Natural killer cell (primary cell): ENCODE results near the gene PRMT2.

- PRO-cap: no peak
Observed at GRCh38 chr21:45977183-45977814, 4.3 kb upstream of the COL6A1 start.

DNA sequence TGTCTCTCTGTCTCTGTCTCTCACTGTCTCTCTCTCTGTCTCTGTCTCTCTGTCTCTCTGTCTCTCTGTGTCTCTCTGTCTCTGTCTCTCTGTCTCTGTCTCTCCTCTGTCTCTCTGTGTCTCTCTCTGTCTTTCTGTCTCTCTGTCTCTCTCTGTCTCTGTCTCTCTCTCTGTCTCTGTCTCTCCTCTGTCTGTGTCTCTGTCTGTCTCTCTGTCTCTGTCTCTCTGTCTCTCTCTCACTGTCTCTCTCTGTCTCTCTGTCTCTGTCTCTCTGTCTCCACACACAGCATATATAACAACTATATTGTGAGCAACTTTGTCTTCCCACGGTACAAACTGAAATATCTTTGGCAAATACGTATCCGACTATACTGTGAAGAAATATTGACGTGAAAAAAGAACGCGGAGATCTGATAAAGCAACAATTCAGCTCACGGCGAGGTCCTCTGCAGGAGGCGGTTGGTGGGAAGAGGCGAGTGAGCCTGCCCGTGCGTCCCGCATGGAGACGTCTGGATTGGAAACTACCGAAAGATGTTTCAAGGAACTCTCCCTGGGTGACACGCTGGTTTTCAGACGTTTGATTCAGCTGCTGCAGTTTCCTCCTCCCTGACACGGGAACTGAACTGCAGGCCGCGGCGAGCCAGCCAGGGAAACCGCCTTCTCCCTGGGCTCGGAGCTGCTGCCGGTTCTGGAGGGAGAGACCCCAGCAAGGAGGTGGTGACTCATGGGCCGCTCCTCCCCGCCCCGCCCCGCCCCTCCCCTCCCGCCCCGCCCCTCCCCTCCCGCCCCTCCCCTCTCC, 533 bp upstream of the COL6A1 start:
- PRO-cap: no peak

DNA sequence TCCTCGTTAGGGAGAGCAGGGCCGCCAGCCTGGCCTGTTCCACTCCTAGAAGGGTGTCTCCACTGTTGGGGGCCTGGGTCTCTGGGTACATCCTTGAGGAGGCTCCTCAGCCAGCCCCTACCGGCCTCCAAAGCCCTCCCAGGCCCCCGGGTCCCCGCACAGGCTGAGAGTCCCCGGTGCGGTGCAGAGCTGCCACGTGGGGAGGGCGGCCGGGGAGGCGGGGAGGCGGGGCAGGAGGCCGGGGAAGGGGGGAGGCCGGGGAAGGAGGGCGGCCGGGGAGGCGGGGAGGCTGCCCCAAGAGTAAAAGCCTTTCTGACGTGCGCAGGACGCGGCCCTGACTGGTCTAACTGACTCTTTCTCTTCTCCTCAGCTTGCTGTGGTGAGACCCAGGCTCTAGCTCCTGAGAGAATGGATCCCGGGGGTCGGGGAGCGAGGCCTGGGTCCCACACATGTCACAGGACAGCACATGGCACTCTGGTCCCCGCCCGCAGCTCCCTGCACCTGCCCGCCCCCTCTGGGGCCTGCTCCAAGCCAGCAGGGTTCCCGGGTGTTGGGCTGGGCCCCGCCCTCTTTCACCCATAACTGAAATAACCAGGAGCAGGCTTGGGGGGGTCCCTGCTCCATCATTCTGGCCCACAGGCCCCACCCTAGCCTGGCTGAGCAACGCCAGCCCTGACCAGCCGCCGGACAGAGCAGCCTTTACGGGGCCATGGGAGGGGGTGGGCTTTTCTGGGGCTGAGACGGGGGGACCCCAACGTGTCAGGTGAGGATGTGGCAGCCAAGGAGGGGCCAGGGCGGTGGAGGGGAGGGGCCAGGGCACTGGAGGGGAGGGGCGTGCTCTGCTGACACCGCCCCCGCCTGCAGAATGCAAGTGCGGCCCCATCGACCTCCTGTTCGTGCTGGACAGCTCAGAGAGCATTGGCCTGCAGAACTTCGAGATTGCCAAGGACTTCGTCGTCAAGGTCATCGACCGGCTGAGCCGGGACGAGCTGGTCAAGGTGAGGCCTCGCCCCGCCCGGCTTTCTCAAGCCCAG, 19.1 kb downstream of the COL6A1 start:
- PRO-cap: no peak

GRCh38 chr21:46025272-46025747, 43.7 kb downstream of the COL6A1 start:
- PRO-cap: no peak

DNA sequence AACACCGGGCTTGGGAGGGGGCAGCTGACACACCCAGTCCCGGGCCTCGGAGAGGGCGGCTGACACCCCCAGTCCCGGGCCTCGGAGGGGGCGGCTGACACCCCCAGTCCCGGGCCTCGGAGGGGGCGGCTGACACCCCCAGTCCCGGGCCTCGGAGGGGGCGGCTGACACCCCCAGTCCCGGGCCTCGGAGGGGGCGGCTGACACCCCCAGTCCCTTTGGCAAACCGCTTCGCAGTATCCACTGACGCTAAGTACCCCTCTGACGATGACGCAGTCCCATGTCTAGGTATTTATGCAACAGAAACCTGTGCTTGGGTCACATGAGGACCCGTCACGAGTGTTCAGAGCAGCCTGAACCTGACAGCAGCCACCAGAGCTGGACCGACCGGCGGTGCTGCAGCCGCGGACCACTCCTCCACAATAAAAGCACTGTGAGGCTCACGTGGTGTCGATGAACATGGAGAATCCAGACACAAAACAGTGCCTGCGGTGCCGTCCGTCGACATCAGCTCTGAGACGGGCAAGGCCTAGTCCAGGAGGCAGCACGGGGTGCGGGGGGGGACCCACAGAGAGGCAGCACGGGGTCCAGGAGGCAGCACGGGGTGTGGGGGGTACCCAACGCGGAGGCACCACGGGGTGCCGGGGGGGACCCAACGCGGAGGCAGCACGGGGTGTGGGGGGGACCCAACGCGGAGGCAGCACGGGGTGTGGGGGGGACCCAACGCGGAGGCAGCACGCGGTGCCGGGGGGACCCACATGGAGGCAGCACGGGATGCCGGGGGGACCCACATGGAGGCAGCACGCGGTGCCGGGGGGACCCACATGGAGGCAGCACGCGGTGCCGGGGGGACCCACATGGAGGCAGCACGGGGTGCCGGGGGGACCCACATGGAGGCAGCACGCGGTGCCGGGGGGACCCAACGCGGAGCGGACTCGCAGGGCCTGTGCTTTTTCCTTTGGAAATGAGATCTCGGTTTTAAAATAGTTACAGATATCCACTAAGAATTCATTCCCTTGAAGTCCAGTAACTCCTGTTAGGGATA, 51.8 kb downstream of the COL6A1 start:
- PRO-cap: no peak

DNA sequence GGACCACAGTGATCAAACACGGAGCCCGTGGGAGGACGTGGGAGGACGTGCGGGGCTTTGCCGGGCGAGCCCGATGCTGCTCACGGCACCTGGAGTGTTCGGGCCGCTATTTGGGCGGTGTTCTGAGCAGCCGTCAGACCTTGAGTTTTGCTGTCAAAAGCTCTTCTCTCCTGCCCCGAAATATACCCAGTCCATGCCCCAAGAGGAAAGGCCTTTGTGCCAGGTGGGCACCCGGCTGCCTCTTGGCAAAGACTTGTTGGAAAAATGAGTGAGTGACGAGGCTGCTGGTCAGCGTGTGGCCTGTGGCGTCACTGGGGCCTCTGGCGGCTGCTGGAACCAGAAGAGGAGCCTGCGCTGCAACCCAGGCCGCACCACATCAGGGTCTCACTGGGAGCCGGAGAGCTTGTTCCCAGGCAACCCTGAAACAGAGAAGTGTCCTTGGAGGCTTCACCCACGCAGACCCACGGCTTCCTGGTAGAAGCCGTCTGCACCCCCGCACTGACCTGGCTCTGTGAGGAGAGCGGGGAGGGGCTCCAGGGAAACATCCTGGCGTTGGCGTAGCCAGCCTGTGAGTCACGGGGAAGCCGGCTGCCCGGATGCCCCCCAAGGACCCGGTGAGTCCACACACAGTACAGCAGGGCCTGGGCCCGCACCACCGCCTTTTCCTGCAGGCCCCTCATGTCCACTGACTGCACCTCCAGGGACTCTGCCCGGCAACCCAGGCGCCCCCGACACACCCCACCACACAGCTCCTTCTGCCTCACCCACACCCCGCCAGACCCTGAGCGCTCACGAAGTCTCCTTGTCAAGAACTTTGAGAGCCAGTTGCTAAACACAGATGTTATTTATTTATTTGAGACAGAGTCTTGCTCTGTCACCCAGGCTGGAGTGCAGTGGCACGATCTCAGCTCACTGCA, 57.3 kb downstream of the COL6A1 start:
- PRO-cap: no peak

DNA sequence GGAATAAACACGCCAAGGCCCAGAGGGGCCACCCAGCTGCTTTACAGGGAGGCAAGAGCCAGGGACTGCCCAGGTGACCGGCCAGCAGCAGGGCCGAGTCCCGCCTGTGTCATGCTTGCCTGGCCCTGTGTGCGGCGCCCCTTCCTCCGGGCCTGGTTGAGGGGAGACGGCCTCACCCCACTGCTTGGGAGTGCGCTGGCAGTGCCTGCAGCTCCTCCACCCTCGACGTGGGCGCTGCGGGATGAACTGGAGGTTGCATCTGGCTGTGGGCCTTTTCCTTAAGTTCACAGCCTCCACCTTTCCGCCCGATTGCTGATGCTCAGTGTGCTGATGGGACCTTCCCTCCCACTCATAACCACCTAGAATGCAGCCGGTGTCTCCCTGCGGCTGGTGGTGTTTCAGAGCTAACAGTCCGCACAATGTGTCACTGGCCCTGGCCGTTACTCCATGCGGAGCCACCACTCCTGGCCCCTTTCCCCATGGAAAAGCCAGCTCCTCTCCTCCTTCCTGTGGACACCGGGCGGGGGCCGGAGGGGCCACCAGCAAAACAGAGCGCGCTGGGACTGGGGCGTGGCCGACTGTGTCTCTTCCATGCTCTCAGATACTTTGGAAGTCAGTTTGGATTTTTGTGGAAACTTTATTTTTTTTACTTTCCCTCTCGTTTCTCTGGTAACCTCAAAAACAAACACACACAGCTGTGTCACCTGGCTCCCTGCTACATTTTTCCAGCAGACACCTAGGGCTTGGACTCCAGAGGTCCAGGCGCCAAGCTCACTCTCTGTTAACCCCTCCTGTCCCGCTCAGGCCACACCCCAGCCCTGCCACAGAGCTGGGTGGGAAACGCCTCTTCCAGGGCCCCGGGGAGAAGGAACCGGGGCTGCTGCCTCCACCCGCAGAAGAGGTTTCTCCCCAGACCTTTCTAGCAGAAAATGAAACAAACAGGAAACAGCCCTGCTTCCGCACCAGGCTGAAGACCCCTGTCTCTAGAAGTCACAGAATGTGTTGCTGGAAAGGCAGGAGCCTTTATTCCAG, 32.7 kb upstream of the COL6A2 start:
- PRO-cap: no peak

DNA sequence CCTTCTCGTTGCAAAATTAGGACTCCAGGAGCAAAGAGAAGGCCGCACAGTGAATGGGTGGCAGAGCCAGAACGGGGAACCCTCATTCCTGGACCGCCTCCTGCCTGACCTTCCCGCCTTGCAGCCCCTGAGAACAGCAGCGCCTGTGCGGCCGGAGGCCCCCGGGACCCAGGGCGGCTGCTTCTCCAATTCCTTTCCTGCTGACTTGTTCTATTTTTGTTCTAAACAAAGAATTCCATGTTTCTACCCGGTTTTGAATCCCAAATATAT, 32.0 kb upstream of the COL6A2 start:
- PRO-cap: no peak

DNA sequence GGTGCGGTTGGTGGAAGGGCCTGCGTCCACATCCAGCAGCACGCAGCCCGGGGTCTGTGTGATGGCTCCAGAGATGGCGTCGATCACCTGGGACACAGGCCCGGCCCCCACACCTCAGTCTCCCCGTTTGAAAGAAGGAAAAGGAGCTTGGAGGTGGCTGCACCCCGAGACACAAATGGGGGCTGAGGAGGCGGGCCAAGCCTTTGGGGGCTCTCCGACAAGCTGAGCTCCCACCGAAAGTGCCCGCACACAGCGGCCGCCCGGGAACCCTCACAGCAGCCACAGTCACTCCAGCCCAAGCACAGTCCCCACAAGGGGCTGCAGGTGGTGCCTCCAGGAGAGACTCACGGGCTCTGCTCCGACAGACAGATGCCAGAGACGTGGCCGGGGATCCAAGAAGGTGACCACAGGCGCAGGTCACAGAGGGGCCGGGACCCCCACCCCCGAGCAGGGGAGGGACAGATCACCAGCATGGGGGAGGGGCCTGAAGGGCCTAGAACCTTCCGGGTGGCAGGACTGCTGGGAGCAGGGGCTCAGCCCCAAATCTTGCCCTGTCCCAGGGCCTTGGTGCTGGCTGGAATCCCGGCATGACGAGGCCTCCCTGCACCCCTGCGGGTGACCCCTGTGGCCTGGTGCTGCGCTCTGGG, 1.0 kb downstream of the FTCD start:
- PRO-cap: no peak

DNA sequence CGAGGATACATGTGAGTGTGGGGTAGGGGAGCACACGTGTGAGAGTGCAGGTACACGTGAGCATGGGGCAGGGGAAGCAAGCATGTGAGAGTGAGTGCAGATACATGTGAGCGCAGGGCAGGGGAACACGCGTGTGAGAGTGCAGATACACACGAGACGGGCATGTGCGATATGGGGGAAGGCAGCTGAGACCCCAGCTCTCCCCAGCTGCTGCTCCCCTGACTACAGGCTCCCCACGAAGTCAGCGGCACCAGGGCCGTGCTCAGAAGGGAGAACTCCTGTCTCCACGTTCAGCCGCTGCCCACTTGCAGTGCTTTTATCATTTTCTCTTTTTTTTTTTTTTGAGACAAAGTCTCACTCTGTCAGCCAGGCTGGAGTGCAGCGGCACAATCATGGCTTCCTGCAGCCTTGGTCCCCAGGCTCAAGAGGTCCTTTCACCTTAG, 856 bp upstream of the FTCD start:
- PRO-cap: no peak

DNA sequence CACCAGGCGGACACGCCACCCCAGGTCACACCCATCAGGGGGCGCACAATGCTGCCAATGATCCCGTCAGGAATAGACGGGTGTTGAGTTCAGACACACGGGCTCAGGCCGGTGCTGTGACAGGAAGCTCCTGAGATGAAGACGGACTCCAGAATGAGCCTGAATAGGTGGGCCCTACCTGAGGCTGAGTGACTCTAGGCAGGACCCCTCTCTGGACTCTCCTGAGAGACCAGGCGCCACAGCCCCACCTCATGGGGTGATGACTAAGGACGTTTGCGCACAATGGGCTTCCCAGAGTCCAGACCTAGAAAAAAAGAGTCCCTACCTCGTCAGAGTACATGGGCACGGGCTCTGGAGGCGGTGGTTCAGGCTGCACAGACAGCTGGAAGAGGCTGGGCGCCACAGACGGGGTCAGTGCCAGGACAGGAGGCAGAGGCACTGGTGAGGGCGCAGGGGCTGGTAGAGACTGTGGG, 20.4 kb downstream of the MCM3AP start:
- PRO-cap: no peak

DNA sequence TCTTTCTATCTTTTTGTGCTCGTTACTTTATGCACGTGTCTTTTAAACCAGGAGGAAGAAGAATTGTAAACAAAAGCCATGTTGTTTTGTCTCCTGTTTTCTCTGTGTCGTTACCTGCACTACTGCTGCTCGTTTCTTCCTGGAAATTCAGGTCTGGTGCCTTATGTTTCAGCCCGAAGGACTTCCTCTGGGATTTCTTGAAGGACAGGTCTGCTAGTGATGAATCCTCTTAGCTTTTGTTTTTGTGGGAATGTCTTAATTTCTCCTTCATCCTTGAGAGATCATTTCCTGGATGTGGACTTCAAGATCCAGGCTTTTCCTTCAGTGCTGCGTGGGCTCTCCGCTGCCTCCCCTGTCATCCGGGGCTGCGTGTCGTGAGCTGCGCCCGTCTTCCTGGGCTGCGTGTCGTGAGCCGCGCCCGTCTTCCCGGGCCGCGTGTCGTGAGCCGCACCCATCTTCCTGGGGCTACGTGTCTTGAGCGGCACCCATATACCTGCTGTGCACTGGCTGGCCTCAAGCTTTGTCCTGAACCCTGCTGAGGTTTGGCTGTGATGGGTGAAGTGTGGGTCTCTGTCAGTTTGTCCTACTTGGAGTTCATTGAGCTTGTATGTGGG, 55.0 kb downstream of the PCNT start:
- PRO-cap: no peak

DNA sequence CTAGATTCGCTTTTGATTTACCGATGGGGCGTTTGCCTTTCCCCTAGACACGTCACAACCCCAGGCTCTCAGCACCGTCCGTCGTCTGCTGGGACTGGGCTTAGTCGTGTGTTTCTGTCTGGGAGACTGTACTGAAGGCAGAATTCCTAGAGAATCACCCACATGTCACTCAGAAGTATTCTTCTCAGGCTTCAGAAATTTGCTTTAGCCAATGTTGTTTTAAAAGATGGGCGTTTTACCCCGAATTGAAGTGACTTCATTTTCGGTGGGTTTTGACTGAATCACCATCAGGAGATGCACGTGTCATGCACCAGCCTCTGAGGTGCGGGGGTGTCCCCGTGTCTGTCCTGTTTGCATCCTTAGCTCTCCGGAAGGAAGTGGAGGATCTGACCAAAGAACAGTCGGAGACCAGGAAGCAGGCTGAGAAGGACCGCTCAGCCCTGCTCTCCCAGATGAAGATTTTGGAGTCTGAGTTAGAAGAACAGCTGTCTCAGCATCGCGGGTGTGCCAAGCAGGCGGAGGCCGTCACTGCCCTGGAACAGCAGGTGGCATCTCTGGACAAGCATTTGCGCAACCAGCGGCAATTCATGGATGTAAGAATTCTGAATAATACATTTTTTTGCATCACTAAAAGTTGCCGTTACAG, 61.7 kb upstream of the DIP2A start:
- PRO-cap: no peak

DNA sequence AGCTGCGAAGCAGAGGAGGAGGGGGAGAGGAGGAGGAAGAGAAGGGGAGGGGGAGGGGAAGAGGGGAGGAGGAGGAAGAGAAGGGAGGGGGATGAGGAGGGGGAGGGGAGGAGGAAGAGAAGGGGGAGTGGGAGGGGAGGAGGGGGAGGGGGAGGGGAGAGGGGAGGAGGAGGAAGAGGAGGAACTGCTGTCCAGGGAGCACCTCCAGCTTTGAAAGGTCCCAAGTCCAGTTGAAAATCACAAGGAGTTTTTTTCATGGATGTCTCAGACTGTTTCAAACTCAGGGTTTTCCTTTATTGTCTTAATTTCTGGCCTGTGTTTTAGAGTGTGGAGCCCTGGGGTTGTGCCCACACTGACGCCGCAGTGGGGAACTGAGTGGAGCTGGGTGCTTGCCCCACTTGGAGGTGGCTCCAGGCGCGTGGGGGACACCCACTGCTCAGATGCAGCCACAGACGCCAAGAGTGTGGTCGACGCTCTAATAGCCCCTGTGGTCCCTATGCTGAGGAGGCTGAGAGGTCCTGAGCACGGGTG, 34.9 kb upstream of the DIP2A start:
- PRO-cap: no peak

DNA sequence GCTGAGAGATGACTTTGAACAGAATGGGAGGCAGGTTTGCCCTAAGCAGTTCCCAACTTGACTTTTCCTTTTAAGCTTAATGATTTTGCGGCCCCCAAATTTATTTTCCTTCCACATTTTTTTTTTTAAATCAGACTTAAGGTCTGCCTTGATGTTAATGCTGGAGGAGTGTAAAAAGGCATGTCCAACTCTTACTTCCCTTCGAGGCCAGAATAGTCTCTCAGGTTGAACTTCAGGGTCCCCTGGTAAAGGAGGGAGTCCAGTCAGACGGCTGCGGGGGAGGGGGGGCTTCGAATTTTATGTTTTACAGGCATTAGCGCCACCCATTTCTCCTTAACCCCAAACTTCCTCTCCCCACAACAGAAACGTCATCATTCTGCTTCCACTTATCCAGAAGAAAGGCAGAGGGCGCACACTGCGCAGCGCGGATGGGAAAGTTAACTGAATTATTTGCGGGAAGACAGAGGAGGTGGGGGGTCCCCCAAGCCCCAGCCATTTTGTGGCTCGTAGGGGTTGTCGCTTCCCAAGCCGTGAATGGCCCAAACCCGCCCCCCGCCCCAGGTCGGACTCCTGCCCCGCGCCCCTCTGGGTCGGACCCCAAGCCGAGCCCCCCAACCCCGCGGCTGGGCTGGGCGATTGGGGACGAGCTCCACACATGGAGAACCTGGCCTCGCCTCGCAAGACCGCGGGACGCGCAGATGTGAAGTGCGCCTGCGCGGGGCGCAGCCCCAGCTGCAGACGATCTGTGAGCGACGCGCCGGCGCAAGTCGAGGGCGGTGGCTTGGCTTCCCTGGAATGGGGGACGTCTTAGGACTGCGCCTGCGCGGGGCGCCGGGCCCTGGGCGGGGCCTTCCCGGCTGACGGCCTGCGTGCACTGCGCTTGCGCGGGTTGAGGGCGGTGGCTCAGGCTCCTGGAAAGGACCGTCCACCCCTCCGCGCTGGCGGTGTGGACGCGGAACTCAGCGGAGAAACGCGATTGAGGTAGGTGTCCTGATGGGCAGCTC, at the start of gene PRMT2:
TSS of gene PRMT2 (plus strand) at position 892 of the 1,004 bp plus-strand sequence.
- PRO-cap: bidirectional peak, plus-strand start at position 892 of the sequence, minus-strand start at position 702 of the sequence